ENCODE measurements around a stretch of chr1.

DNA sequence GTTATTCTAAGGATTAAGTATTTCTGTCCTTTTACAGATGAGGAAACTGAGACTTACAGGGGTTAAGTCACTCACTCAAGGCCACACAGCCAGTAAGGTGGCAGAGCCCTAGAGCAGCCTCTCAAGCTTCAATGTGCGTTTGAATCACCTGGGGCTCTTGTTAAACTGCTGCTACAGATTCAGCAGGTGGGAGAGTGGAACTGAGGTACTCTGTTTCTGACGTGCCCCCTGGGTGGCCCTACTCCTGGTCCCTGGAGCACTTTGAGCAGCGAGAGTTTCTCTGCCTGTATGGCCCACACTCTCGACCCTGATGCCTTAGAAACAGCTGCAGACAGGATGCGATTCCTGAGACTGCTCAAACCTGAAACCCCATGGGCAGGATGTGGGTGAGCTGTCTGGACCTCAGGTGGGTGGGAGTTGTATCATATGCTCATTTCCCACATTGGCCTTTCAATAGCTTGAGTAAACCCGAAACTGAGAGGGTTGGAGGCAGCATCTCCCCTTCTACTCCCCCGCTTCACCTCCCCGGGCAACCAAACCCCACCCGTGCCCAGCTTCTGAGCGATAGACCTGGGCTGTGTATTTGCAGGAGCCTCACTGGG lies 59.3 kb downstream of the MAN1C1 start:
- PRO-cap, result no peak

GRCh38 chr1:25694941-25695508 lies 78.4 kb downstream of the MAN1C1 start:
- PRO-cap, result no peak

DNA sequence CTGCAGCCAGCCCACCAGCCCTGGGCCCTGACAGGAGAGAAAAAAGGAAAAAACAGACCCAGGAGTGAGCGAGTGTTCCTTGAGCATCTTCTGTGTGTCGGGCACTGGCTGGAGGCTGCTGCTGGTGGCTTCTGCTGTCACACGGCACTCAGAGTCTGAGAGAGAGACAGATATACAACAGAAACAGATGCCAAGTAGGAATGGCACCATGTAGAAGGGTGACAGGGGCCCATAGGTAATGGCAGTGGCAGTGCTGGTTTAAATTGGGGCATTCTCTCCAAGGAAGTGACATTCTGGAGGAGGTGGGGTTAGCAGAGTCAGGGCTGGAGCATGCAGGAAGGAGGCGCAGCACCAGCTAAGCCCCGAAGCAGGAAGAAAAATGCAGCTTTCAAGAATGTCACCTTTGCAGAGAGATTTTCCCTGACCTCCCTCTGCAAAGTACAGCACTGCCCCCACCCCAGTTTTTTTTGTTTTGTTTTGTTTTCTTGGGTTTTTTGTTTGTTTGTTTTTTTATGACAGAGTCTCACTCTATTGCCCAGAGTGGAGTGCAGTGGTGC lies 24.5 kb upstream of the SELENON start:
- PRO-cap, result no peak

DNA sequence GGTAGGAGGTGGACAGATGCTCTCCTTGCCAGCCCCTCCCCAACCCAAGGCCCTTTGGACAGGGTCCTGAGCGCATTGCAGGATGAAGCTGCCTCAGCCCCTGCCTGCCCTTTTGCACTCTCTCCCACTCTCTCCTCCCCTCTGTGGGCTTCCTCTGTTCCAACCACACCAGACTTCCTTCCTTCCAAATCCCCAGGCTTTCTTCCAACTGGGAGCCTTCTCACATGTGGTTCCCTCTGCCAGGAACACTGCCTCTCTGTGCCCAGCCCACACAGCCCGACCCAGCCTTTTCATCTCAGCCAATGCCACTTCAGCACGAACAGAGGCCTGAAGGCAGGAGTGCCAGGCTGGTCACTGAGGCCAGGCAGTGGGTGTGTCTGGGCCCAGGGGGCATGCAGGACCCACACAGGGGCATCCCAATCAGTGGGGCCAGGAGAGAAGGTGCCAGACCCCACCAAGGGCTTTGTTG lies 5.9 kb downstream of the SELENON start:
- PRO-cap, result no peak

GRCh38 chr1:25873128-25873518 lies 2.4 kb downstream of the PAQR7 start:
- PRO-cap, result no peak

GRCh38 chr1:25890063-25890958 lies 14.8 kb upstream of the PAQR7 start:
- PRO-cap, result no peak

DNA sequence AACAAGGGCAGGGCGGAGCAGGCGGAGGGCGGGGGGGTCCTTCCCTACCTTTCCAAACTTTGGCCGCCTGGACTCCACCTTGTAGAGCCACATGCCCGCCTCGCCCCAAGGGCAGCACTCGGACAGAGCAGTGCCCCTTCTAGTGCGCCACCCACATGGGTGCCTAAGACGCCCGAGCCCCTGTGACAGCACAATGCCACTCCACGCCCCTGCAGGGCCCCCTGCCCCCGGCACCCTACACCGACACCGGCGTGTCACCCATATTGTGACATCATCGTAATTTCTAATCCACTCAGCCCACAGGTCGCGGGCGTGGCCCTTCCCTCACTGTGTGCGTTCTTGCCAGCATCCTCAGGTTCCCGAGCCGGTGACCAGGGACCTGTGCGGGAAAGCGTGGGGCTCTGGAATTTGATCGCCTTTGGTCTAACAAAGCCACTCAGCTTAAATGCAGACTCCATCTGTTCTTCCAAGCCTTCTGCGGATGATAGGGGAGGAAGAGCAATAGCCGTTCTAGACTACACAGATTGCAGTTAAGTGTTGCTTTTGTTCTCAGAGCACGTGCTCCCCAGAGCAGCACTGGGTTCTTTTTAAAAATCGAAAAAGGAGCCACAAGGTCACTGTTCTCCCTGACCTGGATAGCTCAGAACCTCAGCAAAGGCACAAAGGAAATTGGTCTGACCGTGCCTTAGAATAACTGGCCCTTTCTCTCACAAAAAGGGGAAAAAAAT lies 685 bp upstream of the STMN1 start:
- PRO-cap, result no peak

GRCh38 chr1:26028353-26028906 lies 6.9 kb downstream of the EXTL1 start:
- PRO-cap, result no peak

GRCh38 chr1:26093915-26095168 lies 17.3 kb upstream of the PDIK1L start:
- PRO-cap, result no peak

- PRO-cap, result no peak
Observed at GRCh38 chr1:26122437-26123797, 11.3 kb downstream of the PDIK1L start.

DNA sequence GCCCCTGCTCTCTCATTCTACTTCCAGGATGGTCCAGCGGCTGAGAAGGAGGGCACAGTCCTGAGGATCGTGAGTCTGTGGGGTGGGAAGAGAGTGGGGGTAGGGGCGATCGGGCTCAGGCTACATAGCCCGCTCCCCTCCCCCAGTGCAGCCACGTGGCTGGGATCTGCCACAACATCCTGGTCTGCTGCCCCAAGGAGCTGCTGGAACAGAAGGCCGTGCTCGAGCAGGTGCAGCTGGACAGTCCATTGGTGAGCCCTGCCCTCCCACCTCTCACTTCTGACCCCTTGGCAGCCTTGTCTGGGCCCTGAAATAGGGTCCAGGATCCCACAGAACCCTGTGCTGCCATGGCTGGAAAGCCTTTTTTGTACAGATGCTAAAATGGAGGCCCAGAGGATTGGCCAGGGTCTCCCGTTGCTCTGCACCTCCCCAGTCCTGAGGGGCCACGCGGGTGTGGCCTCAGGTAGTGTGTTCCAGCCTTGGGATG lies 5.1 kb downstream of the CNKSR1 start:
- PRO-cap, result no peak

DNA sequence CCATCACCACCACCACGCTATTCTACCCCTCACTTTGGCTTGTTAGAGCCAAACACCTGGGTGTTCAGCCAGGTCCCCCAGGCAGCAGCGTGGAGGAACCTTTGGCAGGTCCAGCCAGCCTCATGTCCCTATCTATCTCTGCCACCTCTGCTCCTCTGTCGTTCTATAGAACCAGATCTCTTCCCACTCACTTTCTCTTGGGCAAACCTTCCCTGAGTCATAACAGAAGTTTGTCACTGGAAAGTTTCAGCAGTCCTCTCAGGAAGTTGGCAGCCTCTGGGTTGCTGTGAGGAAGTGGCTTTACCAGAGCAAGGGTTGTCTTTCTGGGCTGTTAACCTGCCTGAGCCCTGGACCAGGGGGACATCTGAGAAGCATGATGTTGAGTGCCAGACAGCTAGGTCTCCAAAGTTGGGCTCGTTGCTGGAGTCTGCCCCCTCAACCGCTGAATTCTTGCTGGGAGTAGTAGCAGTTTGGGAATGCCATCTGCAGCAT lies 1.0 kb upstream of the SH3BGRL3 start:
- PRO-cap, result no peak

DNA sequence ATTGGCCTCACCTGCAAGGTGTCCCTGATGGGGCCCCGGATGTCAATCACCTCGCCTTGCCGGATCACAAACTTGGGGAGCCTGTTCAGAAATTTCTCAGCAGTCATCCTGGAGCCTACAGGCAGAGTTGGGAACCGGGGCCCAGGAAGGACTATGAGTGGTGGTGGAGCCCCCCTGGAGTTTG lies 4.1 kb downstream of the SH3BGRL3 start:
- PRO-cap, result no peak

DNA sequence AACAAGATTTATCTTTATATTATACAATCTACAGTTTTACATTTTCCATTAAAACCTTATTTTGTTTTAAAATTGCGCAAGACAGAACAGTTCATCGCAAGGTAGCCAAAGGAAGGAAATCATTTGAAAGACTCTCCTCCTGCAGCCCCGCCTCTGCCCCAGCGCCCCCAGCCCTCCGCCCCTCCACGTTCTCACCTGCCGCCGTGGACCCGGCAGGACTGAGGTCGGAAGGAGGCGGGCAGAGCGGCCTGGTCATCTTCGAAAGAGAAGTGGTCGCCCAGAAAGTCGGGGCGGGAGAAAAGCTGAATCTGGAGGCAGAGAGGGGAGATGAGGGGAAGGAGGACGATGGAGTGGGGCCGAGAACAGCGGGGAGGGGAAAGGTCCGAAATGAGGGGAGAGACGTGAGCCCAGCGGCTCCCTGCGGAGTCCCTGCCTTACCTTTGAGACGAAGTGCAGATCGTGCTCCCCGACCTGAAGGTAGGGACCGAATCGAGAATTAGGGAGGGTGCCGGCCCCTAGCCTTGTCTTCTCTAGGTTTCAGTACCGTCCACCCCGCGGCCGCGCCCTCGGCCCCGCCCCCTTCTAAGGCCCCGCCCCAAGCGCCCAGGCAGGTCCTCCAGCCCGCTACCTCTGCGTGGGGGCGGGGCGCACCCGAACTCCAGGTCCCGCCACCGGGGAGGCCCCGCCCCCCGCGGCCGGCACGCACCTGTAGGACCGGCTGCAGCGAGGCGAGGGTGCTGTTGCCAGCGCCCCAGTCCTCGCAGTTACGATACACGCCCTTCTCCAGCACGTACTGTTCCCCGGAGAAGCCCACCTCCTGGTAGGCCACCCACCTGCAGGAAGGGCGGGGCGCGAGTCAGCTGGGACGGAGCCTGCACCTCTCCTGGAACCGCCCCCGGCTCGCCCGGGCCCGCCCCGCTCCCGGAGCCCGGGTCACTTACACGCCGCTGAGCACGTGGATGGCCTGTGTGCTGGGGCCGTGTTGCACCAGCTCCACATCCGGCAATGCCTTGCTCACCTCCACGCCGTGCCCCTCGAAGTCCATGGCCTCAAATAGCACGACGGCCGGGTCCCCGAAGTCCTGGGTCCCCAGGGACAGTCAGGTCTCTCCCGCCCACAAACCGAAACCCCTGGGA lies 17.7 kb downstream of the CRYBG2 start:
- PRO-cap, result unidirectional peak, minus-strand start at position 532 of the sequence

- PRO-cap, result no peak
Observed at GRCh38 chr1:26499889-26500780, 27.9 kb downstream of the HMGN2 start.

DNA sequence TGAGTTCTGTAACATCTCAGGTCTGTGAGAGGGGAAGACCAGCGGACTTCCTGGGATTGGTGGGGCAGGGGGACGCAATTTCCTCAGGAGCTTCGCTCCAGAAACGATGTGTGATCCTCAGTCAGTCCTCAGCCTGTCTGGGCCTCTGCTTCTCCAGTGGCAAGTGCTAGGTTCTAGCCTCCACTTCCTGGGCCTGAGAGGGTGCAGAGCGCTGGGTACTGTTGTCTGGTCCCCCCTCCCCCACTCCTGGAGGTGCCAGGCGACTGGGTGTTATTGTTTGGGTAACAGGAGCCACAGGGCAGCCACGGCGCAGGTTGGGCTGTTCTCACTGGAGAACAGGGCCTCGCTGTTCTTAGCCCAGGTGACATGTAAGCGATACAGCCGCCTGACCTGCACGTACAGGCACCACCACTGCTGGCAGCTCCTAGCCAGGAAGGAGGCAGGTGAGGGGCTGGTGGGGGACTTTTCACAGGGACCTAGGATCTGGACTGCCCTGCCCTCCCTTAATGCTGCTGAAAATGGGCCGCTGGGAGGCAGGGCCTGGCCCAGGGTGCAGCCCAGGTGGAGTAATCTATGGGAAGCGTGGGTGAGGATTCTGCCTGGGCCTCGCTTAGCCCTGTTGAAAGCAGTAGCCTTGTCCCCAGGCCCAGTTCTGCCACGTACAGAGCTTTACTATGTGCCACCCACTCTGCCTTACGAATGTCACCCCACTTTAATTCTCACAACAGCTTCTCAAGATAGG lies 2.2 kb downstream of the RPS6KA1 start:
- PRO-cap, result no peak

GRCh38 chr1:26560612-26561233 lies 31.2 kb downstream of the RPS6KA1 start:
- PRO-cap, result no peak

DNA sequence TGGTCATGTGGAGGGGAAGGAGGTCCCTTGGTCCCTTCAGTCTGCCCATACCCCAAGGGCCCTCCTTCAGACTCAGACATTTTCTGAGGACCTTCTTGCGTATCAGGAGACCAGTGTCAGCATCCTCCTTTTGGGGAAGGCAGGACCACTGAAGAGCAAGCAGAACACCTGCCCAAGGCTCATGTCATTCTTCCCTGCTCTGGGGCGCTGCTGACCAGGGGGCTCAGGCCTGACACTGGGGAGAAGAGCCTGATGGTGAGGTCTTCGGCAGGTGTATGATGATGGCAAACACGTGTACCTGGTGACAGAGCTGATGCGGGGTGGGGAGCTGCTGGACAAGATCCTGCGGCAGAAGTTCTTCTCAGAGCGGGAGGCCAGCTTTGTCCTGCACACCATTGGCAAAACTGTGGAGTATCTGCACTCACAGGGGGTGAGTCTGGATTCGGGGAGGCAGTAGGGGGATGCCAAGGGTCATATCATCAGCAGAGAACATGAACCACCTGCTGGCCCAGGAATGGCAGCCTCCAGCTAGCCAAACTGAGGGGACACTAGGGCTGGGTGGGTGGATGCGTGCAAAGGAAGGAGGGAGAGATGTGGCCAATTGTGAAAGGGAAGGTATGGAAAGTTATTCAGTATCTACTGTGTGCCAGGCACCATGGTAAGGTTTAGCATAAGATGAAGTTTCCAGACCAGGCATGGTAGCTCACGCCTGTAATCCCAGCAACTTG lies 31.8 kb downstream of the RPS6KA1 start:
- PRO-cap, result no peak

- PRO-cap, result no peak
Observed at GRCh38 chr1:26598844-26599348, 69.3 kb downstream of the RPS6KA1 start.

DNA sequence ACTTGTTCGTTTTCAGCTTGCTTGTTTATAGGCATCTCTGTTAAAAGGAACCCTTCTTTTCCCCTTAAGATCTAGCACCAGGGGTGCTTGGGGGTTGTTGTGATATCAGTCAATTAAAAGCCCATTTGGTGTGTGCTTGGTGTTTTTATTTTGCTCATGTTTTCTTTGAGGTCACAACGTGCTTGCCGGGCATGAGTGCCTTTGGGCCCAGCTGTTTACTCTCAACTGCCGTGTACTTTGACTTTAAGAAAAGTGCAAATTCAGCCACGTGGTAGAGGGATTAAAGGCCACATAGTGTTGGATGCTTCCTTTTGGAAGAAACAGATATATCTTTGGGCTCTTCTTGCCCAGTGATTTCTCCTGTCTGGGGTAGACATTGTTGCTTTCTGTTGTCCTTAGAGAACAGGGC lies 10.5 kb downstream of the ARID1A start:
- PRO-cap, result no peak

Measured in colic lymph node (tissue), 1 donor.